Right common carotid artery plus branches (tissue), 1 donor: ENCODE data around the genes PRKAG2 and KMT2C.

DNA sequence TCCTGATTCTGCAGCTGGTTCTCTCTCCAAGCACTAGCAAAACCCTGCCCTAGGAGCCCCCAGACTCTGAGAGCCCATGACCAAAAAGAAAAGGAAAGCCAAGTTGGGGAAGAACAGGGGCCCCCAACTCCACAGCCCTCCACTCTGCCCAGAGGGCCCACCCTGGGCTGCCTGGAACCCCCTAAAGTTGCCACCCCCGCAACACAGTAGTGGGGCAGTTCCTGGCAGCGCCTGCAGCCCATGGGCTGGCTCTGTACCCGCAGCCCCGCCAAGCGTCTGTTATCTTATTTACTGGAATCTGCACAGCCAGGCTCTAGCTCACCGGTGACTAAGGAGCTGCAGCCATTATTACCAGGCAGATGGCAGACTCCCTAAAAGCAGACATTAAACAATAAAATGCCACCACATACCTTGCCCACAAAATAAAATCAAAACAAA, 66.5 kb downstream of the PRKAG2 start:
- PRO-cap: no peak

DNA sequence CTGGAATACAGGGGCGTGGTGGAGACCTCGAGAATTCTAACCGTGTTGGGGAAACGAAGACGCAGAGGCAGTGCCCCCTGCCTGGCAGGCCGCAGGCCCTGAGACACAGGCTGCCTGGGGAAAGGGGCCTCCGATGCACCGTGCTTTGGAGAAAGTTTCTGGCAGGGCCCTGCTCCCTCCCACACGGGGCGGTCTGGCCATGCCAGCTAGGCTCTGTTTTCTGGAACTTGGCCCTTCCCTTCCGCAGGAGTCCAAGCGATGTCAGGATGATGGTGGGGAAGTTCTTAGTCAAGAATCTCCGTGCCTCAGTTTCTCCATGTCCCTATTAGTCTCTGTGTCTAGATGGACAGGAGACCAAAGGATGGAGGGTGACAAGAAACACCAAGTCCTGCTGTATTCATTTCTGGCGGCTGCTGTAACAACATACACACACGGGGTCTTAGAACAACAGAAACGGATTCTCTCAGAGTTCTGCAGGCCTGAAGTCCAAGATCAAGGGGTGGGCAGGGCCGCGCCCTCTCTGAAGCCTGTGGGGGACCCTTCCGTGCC, 27.7 kb downstream of the PRKAG2 start:
- PRO-cap: no peak

DNA sequence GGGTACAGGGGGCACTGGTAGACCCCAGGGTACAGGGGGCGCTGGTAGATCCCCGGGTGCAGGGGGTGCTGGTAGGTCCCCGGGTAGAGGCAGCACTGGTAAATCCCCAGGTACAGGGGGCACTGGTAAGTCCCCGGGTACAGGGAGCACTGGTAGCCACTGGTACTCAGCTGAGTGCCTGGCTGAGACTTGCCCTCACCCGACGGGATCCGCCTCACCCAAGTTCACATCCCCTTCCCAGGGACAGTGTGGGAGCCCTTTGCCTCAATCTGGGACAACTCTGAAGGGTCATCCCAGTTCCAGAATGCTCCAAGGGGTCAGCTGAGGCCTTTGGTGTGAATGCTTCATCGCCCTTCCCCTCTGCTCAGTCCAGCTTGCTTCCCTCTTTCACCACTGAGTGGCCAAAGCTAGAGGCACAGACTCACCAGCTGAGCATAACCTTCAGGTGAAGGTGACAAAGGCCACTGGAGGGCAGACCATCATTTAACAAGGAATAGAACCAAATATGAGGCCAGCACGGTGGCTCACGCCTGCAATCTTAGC, 13.7 kb downstream of the PRKAG2 start:
- PRO-cap: no peak

DNA sequence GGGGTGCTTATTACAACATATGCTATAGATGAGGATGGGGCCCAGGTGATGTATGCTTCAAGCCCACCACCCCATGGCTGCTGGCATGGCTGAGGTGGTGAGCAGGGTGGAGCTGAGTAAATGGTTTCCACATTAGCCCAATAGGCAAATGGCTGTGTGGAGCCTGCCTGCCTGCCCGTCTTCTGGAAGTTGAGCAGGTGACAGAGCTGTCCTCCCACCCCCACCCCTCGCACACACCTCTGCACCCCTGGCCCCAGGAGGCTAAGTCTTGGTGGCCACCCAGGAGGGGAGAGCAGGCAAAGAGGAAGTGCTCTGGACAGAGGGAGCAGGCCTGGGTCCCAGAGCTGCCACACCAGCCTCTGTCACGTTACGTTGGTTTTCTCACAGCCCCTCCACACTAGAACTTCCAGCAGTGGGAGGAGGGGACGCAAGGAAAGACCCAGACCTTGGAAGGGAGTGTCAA, 10.3 kb downstream of the PRKAG2 start:
- PRO-cap: no peak

GRCh38 chr7:151867152-151867640, 9.7 kb downstream of the PRKAG2 start:
- PRO-cap: no peak

DNA sequence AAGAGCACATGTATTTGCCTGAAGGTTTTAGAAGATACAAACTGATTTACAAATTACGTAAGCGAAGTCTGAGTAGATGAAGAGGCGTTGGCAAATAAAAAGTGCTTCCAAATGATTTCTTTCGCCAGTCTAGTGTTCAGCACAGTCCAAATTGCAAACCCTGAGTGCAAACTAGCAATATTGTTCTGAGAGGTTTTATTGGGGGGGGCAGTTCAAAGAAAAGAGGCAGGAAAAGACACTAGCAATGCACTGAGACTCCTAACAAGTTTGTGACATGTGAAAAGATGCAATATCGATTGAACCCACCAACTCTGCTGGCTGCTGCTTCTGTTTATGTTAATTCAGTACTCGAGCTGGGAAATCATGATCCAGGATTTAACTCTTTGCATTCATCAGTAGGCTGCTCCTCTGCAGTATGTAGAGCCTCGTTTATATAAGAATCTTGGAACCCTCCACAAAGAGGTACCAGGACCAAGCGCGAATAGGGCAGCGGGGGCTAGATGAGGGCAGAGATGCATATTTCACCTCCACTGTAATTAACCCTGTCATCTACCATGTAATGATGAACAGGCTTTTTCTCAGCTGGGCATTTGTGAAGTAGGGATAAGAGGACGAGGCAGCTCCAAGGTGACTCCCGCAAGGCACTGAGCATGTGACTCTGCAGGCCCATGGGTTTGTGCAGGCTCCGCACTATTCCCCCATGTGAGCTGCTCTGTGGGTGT, 7.9 kb downstream of the PRKAG2 start:
- PRO-cap: no peak

DNA sequence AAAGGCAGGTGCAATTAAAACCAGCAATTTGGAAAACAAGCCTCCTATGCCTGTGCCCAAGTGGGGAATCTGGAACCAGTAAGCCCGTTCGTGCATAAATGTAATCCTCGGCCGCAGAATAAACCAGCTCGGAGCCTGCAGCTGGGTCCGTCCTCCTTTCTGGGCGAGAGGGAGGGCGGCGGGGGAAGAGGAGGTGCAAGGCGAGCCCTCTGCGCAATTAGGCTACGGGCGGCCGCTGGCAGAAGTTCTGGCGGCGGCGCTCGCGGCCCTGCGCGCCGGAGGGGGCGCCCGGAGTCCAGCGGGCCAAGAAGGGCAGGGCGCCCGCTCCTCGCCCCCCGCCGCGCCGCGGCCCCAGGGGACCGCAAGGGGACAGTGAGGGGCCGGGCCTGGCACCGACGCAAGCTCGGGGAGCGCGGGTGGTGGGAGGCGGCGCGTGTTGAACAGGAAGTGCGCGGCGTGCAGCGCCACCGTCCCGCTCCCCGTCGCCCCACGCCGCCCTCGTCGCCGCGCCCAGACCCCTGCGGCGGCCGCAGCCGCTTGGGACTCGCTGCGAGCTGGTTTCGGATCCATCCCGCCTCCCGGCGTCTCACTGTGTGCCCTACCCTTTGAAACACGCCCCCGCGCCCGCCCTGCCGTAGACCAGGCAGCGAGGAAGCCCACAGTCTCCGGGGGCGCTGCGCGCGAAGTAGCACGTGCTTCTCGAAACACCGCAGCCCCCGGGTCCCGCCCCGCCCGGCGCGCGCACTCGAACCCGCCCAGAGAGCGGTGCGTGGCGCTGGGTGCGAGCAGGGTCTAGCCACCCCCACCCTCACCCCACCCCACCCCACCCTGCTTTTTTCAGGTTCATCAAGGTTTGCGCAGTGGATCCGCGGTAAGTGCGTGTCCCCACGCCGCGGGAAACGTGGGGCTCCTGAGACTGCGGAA, at the start of gene PRKAG2:
PRKAG2 (minus strand) TSS at position 120 of the 924 bp plus-strand sequence.
- PRO-cap: bidirectional peak, plus-strand start at position 244 of the sequence, minus-strand start at position 120 of the sequence; bidirectional peak, plus-strand start at position 661 of the sequence, minus-strand start at position 588 of the sequence; unidirectional peak, minus-strand start at position 687 of the sequence

DNA sequence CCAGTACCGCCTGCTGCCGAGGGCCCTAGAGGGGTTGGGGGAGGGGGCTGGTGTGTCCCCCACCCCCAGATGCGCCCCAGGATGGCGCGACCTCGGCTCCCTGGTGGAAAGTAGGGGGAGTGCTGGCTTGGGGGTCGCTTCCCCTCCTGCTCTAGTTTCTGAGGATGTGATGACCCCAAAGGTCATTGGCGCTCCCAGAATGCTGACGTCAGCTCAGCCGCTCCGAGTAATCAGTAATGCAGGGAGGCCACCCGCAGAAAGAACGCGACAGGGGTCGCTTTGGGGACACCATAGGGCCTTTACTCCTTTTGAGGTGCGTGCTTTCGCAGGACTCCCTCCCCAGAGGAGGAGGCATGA, 1.1 kb upstream of the PRKAG2 start:
- PRO-cap: no peak

GRCh38 chr7:151936284-151936768, 19.9 kb upstream of the GALNTL5 start:
- PRO-cap: no peak

GRCh38 chr7:152110248-152110677, 84.8 kb downstream of the GALNT11 start:
- PRO-cap: no peak

GRCh38 chr7:152250637-152251416, 185.0 kb downstream of the KMT2C start:
- PRO-cap: no peak

DNA sequence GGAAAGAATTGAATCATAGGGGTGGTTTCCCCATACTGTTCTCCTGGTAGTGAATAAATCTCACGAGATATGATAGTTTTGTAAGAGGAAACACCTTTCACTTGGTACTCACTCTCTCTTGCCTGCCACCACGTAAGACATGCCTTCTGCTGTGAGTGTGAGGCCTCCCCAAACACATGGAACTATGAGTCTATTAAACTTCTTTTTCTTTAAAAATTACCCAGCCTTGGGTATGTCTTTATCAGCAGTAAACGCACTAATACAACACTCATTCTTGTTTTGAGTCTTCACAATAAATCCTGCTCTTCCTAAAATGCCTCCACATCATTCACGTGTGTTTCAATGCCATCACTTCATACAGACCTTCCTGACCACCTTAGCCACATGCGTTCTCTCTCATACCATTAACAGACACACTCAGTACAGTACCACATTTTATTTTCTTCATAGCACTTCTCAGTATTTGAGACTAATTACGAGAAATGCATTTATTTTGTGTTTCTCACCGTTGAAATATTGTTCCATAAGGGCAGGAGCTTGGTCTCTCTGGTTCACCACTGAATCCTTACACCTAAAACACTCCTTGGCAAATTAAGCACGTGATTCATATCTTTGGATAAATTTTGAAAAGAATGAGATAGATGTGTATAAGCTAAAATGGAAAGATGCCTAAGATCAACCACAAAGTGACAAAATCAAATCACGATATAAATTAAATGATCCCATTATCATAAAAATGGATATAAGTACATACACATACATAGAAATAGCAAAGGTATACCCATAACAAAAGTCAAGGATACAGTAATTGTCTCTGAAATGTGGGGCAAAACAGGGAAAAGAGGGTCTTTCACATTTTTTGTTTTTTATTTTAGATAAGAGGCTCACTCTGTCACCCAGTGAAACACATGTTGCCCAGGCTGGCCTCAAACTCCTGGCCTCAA, 37.8 kb downstream of the KMT2C start:
- PRO-cap: no peak

- PRO-cap: bidirectional peak, plus-strand start at chr7:152436089, minus-strand start at chr7:152435988
Observed at GRCh38 chr7:152435319-152436239, at the start of gene KMT2C. KMT2C (minus strand) TSS chr7:152436003.

GRCh38 chr7:152464388-152465128, 28.8 kb upstream of the KMT2C start:
- PRO-cap: bidirectional peak, plus-strand start at chr7:152464583, minus-strand start at chr7:152464442

DNA sequence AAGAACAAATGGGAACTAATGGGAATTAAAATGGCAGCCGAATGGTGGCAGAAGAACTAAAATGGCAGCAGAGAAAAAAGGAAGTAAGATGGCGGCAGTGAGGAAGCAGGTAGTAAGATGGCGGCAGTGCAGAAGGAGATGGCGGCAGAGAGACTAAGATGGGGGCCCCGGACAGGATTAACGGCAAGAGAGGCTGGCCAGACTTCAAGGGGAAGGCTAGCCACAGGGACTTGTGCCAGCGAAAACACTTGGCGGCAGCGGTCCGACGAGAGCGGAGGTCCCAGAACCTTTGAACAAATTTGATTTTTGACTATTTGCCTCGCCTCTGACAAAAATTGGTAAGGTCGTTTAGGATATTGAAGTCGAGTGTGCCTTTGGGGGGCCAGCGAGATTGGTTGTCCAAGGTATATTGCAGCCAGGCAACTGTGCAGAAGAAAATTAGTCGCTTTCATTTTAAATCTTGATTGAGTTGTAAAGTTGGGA, 639.4 kb upstream of the DPP6 start:
- PRO-cap: no peak

GRCh38 chr7:153522290-153522837, 529.8 kb upstream of the DPP6 start:
- PRO-cap: bidirectional peak, plus-strand start at chr7:153522607, minus-strand start at chr7:153522550

- PRO-cap: unidirectional peak, minus-strand start at chr7:153524089; unidirectional peak, minus-strand start at chr7:153524145
Observed at GRCh38 chr7:153523788-153524588, 528.2 kb upstream of the DPP6 start.

DNA sequence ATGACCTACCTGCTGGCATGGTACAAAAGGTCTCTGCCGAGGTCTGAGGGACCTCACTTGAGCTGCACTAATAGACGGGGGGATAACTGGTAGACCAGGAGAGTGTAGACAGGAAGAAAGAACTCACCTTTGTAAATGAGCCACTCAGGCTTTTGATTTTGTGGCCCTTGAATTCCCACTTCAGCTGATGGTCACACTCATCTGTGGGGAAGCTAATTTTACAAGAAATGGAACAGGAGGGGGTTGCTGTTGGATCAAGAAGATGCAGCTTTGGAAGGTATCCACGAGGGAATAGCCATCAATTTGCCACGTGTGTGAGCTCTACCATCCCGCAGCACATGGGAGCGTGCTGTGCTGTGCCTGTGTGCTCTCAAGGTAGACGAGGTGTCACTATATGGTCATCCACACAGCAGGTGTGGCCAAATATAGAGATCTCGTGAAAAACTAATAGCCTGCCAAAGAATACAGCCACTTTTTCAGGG, 279.2 kb downstream of the DPP6 start:
- PRO-cap: no peak

DNA sequence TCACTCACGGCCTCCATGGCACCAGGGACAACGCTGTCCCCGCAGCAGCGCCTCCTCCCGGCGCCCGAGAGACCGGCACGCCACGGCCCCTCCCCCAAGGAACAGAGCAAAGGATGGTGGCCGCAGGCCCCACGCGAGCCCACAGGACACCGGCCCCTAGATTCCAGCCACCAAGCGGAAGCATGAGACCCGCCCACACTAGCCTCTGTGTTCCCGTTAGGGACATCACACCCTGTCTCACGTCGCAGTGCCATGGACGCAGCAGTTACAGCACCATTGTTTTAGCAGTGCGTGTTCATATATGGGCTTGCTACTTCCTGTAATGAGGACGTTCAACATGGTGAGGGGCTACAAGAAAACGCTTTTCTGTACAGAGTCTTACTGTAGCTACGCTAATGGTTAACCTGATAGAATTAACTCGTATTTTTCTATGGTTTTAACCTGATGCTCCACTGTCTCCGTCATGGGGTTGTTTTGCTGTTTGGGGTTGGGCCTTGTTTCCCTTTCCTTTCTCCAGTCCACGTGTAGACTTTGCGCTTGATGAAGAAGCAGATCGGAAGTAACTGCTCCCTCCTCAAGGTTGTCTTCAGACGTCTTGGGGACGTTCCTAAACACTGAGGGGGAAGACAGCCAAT, 110.1 kb downstream of the PAXIP1 start:
- PRO-cap: no peak

GRCh38 chr7:154927477-154927861, 75.5 kb downstream of the PAXIP1 start:
- PRO-cap: no peak